Anterior vena cava (tissue), 1 donor: ENCODE measurements around a stretch of chr17.

DNA sequence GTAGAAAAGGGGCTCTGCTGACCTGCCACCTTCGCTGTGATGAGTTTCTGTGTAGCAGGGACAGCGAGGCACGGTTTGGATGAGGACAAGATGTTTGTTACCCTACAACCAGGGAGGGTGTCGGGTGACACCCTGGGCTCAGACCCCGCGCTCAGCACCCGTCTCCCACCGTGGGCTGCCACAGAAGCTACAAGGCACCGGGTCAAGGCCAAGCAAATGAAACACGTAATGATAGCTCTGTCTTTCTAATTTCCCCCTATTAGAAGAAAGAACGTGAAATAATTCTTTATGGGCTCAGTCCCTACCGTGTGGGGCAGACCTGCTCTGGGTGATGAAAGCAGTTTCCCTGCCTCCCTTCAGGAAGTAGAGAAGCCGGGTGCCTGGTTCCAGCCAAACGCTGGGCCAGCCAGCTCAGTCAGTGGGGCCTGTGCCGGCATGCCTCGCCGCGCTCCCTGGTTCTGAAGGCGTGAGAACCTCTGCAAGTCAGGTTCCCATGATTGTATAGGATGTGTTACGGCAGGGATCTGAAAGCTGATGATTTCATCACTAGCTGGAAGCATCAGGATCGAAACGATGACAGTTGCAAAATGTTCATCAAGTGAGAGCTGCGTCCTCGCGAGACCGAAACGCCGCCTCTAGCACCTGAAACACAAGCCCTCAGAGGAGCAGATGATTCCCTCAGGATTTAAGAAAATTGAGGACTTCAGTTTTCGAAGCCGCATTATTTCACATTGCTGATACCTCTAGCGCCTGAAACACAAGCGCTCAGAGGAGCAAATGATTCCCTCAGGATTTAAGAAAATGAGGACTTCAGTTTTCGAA lies 3.8 kb downstream of the ZNF750 start:
- PRO-cap, result no peak

DNA sequence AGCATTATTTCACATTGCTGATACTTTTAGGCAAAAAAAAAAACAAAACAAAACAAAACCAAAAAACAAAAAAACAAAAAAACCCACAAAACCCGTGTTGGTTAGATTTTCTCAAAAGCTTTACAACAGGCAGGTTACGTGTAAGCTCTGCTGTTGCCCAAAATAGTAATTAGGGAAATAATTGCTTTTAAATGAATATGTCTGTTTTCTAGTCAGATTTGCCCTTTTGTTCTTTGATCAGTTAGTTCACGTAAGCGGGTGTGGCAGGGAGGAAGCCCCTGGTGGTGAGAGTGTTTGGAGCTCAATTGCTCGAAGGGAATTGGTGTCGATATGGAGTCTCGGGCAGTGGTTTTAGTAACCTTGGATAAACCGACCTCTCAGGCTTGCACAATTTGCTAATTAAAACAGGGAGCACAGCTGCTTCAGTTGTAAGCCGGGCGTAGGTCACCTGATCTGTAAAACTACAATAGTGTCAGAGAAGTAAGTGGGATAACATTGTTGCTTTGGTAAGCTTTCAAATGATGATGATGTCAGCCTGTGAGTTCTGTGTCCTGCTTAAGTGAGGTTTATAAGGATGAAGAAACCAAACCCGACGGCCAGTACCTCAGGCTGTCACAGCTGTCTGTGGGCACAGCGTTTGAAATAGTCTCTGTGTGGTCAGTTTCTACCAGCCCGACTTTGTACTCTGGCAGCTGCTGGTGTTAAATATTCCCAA lies 3.0 kb downstream of the ZNF750 start:
- PRO-cap, result no peak

DNA sequence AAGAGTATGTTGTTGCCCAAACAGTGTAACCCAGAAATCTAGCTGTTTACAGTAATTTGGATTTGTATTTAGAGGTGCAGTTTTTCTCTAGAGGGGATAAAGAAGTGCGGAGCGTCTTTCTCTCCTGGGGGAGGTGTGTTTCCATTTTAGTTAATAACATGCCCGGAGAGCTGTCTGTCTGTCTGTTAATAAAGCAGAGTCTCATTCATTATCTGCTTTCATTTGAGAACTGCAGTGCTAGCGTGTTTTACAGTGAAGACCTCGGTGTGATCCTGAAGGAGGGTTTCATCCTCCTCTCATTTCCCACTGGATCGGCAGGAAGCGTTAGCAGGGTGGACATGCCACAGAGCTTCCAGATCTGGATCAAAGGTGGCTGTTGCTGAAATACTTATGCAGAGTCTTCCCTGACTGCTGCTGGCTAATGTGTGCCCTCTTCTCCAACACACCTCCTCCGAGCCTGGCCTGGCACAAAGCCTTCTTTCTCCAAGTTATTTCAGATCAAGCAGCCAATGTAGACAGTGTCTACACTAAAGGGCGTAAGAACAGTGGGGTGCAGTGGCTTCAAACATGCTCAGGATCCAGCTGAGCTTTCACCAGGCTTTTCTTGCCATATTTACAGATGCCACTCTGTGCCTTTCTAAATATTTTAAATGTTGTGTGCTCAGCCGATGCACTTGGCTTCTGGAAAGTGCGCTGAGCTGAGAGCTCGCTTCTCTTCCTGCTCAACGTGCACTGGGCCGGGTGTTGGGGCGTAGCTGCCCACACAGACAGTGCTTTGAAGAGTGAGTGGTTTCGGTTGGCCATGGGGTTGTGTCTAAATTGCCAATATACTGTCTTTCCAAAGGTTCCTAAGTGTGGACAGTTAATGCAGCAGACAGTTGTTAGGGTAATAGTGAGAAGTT lies 2.2 kb downstream of the ZNF750 start:
- PRO-cap, result no peak

- PRO-cap, result no peak
Measured at GRCh38 chr17:82870889-82871886, 31.4 kb upstream of the ZNF750 start.

GRCh38 chr17:82893828-82894154 lies 54.0 kb upstream of the ZNF750 start:
- PRO-cap, result no peak

DNA sequence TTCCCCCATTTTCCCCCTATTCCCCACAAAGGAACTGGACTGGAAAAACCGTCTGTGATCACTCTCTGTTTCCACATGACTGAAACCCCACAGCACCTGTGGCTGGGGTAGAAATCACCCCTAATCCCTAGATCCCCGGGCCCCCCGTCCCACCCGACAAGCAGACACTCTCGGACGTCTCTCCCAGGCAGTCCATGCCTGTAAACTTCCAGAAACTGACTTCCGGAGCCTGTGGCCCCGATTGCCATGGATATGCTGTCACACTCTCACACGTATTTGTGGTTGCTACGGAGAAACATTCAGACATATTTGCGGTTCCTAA lies 38.8 kb downstream of the B3GNTL1 start:
- PRO-cap, result no peak

DNA sequence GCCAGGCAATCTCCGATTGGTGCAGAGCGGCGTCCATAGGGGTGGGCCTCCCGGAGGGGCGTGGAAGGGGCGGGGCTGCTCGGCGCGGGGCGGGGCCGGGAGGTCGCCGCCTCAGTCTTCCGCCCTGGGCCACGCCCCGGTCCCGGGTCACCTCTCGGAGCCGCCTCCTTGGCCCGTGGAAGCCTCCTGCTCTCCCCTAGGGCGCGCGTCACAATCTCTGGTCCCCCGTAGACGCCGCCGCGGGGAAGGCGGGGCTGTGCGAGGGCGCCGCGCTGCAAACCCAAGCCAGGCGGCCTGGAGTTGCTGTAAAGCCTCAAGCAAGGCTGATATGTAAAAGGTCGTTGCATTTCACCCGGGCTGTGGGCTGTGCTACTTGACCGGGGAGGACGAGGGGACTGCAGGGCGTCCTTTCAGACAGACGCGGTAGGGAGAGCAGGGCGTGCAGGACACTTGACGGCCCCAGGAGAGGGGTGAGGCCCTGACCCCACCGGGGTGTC lies 330 bp upstream of the B3GNTL1 start:
- PRO-cap, result bidirectional peak, plus-strand start at position 179 of the sequence, minus-strand start outside the sequence

- PRO-cap, result no peak
Measured at GRCh38 chr17:83074984-83075824, 4.2 kb upstream of the METRNL start.

DNA sequence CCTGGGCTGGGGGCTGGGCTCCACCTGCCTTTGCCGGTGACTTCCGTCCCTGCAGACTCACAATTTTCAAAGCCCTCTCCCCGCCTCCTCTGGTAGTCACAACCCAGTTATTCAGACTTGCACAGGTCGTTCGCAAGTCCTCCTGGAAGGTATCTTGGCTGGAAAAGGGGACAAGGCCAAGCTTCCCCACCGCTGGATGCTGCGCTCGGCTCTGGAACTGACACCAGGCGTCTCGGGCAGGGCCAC lies 1.2 kb upstream of the METRNL start:
- PRO-cap, result no peak

- PRO-cap, result bidirectional peak, plus-strand start at chr17:83083569, minus-strand start at chr17:83083384
Measured at GRCh38 chr17:83082681-83084024, 3.7 kb downstream of the METRNL start.

GRCh38 chr17:83085625-83086491 lies 6.4 kb downstream of the METRNL start:
- PRO-cap, result no peak

DNA sequence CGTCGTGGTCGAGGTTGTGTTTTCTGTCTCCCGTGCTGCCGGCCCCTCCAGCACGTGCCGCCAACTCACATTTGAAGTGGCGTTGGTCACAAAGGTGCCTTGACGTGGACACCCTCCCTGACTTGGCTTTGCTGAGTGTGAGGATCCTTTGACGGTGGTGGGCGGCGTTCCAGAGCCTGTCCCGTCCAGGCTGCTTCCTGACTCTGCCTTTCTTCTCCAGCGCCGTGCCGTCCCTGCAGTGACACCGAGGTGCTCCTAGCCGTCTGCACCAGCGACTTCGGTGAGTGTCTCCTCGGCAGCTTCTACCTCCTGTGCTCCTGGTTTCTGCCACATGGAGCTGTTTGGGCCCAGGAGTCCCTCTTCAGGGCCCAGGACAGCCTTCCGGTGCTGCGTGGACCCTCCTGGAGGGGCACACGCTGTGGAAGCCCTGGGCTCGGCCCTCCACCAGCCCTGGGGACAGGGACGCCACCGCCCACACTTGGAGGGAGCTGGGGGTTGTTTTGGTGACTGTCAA lies 13.6 kb downstream of the METRNL start:
- PRO-cap, result no peak

DNA sequence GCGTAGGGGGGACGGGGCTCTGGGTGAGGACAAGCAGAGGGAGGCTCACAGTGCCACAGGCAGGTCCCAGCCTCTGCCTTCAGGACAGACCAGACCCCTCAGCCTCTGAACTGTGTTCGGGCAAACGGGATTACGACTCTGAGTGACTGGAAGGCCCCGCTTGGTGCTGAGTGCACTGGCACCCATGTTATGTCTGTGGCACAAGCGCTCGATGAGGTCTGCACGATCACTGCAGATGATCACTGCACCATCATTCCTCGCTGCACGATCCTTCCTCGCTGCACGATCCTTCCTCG lies 29.1 kb downstream of the METRNL start:
- PRO-cap, result no peak